Occipital lobe (tissue), 2 donors: ENCODE data around the genes ZNF480, ERVV-1, ZNF665 and ZNF331.

DNA sequence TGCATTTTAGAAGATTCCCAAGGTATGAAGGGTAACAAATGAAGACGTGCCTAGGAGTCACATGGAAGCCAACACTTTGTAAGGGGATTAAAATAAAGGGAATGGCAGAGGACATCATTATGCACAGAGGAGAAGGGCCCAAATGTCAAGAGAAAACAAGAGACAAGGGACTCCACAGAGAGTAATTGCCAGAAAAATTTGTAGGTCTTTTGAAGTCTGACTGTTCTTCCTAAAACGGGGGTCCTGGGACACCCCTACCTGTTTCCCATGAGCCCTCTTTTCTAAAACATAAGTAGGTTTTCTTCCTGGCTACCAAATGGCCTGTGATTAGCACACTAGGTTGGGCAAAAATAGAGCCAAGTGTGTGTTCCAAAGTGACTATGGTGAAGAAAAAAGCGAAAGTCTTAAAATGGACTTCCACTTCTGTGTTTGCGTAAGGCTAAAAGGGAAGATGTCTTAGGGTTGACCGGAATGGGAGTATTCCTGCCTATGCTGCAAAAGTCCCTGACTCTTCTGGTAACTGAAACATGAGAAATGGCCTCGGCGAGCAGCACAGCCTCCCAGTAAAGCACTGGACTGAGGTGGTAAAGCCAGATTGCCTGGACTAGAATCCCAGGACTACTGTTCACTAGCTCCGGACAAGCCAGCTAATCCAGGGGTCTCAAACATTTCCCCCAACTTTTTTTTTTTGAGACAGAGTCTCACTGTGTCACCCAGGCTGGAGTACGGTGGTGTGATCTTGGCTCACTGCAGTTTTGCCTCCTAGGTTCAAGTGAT lies 2.4 kb upstream of the FPR1 start:
- RAMPAGE, long total RNA = no peak

- RAMPAGE, long total RNA = no peak
Measured at GRCh38 chr19:51764332-51764807, 3.4 kb downstream of the FPR2 start.

- RAMPAGE, long total RNA = no peak
Measured at GRCh38 chr19:51959865-51960379, 26.7 kb downstream of the ZNF350 start.

DNA sequence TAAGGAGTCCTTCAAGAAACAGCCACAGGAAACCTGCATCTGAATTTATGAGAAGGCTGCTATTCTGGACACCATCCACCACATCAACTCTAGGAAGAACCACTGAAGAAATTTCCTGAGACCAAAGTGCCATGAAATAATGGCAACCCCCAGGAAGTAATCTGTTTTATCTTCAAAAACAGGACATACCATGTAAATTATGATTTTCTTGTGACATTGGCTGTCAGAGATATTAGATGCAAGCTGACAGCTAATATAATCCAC lies 12.9 kb downstream of the ZNF350 start:
- RAMPAGE, long total RNA = no peak

DNA sequence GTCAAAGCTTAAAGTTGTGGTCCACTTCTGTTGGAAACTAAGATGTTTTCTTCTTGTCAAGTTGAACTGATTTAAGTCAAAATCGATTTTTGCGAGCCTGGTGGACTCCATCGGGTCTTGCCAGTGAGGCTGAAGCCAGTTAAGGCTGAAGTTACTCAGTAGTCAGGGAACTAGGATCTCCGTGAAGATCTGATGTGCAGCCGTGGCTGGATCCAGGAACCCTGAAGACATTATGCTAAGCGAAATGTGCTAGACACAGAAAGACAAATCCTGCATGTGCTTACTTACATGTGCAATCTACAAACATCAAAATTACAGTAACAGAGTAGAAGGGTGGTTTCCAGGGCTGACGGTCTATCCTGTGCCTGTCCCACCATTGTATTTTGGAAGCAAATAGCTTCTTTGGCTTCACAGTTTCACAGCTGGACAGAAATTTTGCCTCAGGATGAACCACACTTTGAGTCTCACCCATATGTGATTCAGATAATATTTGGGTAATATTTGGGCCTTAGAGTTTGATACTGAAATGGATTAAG lies 514 bp upstream of the ZNF836 start:
- RAMPAGE, long total RNA = no peak

DNA sequence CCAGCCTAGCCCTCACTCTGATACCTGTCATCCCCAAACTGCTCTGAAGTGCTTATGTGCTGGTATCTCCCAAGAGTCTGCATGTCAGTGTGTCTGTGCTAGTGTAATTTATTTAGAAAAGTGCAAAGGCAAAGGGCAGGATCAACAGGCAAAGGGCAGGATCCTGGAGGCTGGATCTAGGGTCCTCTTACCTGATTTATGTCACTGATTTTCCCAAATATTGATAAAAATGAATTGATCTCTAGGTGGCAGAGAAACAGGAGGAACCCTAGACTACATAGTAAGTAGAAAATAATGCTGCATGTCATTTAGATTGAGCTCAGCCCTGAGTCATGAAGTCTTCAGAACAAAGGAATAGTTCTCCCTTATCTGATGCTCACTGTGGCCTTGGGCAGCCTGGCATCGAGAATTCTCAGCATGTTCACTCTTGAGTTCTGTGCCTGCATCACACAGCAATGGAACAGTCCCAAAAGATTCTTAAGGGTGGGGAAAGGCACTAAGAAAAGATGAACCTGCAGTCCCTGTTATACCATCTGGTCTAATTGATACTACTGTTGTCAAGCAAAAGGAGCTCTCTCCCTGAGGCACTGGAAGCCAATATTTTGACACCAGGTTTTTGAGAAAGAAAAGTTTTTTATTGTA lies 38.4 kb upstream of the ZNF766 start:
- RAMPAGE, long total RNA = no peak

DNA sequence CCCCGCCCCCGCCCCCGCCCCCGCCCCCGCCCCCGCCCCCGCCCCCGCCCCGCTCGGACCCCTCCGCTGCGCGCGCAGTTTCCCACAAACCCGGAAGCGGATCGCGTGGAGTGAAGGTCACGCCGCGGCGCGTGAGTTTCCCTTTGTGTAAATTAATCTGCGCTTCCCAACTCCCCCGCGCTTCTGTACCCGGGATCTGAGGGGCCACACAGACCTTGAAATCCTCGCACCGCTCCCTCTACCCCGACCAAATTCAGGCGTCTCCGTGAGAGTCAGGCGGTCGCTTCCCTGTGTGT lies at the start of gene ZNF480:
TSS of gene ZNF480 (plus strand) at position 77 of the 296 bp plus-strand sequence.
- RAMPAGE, long total RNA = no peak

DNA sequence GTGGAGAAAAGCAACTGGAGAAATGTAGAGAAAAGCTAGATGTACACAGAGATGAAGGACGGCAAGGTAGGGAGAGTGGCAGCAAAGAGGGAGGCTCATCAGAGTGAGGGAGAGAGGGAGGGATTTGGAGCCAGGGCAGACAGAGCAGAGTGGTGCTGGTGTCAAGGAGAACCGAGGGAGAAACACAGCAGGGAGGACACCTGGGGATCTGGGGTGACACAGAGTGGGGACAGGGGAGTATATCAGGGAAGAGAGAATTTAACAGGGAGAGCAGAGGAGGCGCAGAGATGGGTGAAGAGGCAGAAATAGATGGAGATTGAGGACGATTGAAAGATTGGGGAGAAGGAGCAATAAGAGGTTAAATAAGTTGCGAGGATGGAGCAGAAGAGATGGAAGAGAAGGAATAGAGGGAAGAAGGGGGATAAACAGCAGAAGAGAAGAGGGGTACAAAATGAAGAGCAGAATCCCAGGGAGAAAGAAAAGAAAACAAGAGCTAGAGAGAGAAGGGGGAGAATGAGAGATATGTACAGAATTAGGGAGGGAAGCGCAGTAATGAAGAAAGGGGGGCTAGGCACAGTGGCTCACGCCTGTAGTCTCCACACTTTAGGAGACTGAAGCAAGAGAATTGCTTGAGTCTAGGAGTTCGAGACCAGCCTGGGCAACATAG lies 1.2 kb downstream of the ZNF808 start:
- RAMPAGE, long total RNA = no peak

- RAMPAGE, long total RNA = no peak
Measured at GRCh38 chr19:52733751-52734914, 711 bp downstream of the ZNF611 start.

DNA sequence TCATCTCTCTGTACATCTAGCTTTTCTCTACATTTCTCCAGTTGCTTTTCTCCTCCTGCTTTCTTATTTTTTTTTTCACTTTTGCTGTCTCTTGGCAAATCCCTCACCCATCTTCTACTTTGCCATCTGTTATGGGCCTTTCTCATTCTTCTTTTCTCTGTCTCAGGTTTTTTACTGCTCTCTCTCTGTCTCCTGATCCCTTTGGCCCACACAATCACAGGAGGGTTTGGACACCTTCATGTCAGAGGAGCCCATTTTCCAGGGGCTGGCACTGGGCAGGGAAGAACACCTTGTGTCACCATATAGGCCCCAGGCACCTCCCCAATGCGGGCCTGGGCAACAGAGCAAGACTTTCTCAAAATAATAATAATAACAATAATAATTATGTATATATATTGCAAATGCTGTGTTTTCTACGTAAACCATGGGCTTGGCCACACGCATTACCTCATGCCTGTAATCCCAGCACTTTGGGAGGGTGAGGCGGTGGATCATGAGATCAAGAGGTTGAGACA lies 4.4 kb downstream of the ZNF320 start:
- RAMPAGE, long total RNA = no peak

GRCh38 chr19:52922359-52923320 lies 588 bp downstream of the ZNF888 start:
- RAMPAGE, long total RNA = no peak

- RAMPAGE, long total RNA = no peak
Measured at GRCh38 chr19:53013588-53014140, at the start of gene ERVV-1. Gene ERVV-1, plus strand, starts transcription at chr19:53013921.

GRCh38 chr19:53156895-53157194 lies 2.0 kb downstream of the ZNF347 start:
- RAMPAGE, long total RNA = no peak

DNA sequence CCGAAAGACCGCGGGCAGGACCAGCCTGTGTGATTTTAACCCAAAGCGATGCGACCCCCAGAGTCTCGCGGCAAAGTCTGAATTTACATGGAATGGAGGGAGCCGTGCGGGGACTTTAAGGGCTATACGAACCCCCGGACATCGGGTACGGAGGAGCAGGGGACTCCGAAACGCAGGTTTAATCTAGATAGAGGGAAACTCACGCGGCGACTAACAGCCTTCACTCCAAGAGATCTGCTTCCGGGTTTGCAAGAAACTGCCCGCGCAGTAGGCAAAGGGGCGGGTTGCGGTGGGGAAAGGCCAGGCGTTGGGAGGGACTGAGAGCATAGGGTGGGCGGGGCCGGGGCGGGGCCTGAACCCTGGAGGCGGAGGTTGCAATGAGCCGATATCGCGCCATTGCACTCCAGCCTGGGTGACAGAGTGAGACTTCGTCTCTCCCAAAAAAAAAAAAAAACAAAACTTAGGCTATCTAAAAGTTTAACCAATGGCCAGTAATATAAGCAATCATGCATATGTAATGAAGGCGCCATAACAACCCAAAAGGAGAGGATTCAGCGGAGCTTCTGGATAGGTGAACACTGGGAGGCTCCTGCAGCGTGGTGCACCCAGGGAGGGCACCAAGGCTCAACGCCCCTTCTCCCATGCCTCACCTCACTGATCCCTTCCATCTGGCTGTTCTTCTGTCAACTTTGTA lies at the start of gene ZNF665:
TSS of gene ZNF665 (minus strand) at position 250 of the 694 bp plus-strand sequence.
- RAMPAGE, long total RNA = start-site peak on the minus strand centred at position 253 of the sequence, 53 bp wide, 40 and 34 reads in 2 replicates

DNA sequence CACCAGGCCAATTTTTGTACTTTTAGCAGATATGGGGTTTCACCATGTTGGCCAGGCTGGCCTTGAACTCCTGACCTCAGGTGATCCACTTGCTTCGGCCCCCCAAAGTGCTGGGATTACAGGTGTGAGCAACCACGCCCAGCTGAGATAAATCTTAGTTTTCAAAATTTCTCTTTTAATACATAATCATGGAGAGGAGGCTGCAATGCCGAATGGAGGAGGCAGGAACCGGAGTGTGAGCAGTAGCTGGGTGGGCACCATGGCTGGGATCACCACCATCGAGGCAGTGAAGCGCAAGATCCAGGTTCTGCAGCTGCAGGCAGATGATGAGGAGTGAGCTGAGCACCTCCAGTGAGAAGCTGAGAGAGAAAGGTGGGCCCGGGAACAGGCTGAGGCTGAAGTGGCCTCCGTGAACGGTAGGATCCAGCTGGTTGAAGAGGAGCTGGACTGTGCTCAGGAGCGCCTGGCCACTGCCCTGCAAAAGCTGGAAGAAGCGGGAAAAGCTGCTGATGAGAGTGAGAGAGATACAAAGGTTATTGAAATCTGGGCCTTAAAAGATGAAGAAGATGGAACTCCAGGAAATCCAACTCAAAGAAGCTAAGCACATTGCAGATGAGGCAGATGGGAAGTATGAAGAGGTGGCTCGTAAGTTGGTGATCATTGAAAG lies 11.7 kb downstream of the ZNF813 start:
- RAMPAGE, long total RNA = no peak

- RAMPAGE, long total RNA = no peak
Measured at GRCh38 chr19:53498089-53498765, 30.7 kb downstream of the ZNF813 start.

GRCh38 chr19:53537492-53538509 lies at the start of gene ZNF331:
Gene ZNF331, plus strand, starts transcription at chr19:53538145.
- RAMPAGE, long total RNA = no peak

GRCh38 chr19:53538894-53539279 lies 942 bp downstream of the ZNF331 start:
- RAMPAGE, long total RNA = no peak

GRCh38 chr19:53574226-53574839 lies 36.4 kb downstream of the ZNF331 start:
- RAMPAGE, long total RNA = no peak

DNA sequence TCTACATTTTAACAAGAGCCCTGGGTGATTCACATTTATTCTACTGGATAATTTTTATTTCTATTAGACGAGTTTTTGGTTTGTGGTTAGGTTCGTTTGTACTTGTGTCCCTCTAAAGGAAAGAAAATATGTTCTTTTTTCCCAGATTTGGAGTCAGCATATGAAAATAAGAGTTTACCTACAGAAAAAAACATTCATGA lies 38.5 kb downstream of the ZNF331 start:
- RAMPAGE, long total RNA = no peak